Thoracic aorta endothelial cell (primary cell): Measurements from ENCODE around the gene PLD2.

DNA sequence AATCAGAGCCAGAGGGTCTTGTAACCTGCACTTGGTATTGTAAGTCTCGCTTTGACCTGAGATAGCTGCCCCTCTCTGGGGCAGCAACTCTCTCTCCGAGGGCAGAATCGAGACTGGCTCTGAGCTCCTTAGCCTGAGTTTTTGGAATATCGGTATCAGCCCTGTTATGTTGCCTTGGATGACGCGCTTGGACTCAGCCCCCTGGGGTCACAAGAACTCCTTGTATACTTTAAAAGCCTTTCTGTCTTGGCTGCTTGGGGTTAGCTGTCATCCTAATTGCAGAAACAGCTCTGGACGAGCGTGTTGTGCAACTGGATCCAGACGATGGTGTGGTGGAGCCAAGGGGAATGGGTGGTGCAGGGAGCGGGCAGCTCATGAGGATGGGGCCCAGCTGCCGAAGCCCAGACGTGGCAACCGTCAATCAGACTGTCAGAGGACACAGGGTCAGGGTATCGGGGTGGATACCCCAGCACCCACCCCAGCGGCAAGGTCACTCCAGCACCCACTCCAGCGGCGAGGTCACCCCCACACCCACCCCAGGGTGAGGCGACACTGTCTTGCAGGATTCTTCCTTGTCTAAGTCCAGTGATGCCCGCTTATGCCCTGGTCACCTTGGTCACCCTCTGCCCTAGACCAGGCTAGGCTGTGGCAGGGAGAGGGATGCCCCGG is 14.8 kb downstream of the SMTNL2 start:
- CAGE, long polyA plus RNA, result no peak

GRCh38 chr17:4641782-4642077 is 252 bp upstream of the ALOX15 start:
- CAGE, long polyA plus RNA, result no peak

DNA sequence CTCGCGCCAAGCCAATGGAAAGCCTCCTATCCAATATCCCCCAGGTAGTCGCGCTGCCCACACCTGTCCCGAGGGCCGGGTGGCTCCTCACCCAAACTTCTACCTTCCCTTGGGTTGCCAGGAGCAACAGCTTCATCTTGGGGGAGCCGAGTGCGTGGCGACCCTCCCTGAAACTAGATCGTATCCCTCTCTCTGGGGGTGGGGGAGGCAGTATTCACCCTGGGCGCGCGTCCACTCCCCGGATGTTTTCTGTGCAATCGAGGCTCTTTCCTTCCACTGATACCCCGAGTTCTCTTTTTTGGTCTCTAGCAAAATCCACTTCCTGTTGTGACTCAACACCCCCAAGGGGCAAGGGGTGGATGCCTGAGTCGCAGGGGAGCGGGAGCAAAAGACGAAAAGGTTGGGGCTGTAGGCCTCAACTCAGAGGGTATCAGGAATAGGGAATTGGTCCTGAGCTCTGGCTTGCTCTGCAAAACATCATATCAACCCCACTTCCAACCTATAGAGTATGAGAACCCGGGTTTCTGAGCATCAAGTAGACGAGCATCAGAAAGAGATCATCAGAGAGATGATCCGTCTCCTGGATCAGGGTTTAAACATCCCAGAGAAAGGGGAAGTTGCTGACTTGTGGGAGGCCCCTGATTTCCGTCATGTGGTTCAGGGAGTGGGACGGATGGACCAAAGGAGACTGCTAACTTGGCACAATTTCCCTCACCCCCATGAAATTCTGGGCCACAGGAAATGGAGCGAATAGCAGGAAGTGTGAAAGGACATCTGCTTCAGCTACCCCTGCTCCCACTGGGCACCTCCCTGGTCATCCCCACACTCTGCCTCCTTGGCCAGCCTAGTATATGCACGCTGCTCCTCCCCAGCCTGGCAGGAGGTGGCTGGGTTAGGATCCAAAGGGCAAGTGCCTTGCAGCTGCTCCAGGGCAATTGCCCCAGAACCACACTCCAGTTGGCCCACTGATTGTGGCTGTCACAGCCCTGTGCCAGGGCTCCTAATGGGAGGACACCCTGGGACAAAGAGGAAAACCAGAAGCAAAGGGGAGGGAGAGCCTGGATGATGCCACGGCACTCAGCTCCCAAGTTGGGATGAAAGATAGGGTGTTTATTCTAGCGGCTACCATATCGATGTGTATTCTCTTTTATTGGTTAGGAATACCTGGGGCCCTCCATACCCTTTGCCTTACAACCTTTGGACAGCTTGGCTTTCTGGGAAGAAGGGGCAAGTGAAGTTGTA is 1.1 kb downstream of the ARRB2 start:
- CAGE, long polyA plus RNA, result no peak

DNA sequence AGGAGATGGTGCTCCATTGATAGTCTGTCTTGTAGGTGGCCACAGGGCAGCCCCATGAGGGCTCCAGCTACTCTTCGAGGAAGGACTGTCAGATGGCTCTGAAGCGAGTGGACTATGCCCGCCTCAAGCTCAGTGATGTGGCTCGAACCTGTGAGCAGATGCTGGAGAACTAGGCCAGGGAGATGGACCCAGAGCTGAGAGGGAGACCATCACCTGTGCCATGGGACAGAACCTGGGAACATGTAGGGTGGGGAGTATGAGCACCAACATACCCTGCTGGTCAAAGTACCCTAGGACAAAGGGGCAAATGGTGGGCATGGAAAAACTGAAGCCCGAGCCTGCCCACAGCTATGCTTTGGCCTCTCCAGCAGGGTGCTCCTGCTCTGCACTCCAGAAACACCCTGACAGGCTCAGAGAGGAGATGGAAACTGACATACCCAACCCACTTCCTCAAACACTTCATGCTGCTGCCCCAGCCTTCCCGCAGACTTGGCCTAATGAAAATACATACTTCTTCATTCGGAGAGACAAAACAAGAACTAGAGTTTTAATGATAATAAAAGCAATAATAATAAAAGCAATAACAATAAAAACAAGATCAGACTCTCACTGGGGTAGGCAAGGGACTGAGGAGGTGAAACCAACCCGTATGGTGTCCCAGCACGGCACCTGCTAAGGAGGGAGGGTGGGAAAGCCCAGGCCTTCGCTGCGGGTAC is 1.9 kb downstream of the MED11 start:
- CAGE, long polyA plus RNA, result no peak

GRCh38 chr17:4741578-4742263 is 2.0 kb upstream of the CXCL16 start:
- CAGE, long polyA plus RNA, result no peak

- CAGE, long polyA plus RNA, result no peak
Measured at GRCh38 chr17:4759774-4760238, 11.9 kb upstream of the TM4SF5 start.

DNA sequence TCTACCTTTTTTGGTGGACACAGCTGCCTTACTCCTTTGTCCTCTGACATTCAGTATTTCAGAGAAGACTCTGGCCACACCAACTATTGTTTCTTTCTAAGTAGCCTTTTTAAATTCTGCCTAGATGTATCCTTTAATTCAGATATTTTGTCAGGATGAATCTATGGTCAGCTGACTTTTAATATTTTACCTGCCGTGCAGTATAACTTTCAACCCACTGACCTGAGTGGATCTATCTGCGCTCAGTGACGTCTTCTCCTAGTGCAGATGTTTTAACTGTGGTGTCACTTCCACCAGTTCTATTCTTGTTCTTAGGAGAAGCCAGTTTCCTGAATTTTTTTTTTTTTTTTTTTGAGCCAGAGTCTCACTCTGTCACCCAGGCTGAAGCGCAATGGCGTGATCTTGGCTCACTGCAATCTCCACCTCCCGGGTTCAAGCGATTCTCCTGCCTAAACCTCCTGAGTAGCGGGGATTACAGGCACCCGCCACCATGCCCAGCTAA is 5.0 kb upstream of the TM4SF5 start:
- CAGE, long polyA plus RNA, result no peak

GRCh38 chr17:4806782-4807780 is at the start of gene PLD2:
Gene PLD2 (plus strand): TSS chr17:4807152.
- CAGE, long polyA plus RNA, result no peak

- CAGE, long polyA plus RNA, result no peak
Measured at GRCh38 chr17:4834713-4835321, 1.7 kb downstream of the MINK1 start.

GRCh38 chr17:4913827-4914640 is 11.1 kb upstream of the CHRNE start:
- CAGE, long polyA plus RNA, result no peak

GRCh38 chr17:4938538-4939051 is 1.3 kb downstream of the SLC25A11 start:
- CAGE, long polyA plus RNA, result no peak

GRCh38 chr17:4949993-4950891 is 677 bp upstream of the ENO3 start:
- CAGE, long polyA plus RNA, result no peak

DNA sequence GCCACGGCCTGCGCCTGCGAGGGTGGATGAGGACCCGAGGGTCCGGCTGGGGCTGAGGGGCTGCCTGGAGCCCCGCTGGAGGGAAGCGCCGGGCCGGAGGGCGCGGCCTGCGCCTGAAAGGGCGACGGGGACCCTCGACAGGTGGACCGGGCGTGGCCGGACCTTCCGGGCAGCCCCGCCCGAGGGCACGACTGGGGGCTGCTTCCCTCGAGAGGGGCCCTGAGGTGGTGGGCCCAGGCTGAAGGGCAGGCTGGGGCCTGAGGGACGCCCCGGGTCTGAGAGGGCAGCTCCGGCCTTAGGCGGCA is 300 bp downstream of the INCA1 start:
- CAGE, long polyA plus RNA, result no peak

GRCh38 chr17:5020244-5020948 is 14.8 kb downstream of the SLC52A1 start:
- CAGE, long polyA plus RNA, result no peak

GRCh38 chr17:5120867-5121404 is 5.1 kb downstream of the USP6 start:
- CAGE, long polyA plus RNA, result no peak

GRCh38 chr17:5181625-5182436 is 9.8 kb downstream of the ZNF594 start:
- CAGE, long polyA plus RNA, result no peak

GRCh38 chr17:5210023-5210469 is 18.4 kb upstream of the ZNF594 start:
- CAGE, long polyA plus RNA, result no peak

DNA sequence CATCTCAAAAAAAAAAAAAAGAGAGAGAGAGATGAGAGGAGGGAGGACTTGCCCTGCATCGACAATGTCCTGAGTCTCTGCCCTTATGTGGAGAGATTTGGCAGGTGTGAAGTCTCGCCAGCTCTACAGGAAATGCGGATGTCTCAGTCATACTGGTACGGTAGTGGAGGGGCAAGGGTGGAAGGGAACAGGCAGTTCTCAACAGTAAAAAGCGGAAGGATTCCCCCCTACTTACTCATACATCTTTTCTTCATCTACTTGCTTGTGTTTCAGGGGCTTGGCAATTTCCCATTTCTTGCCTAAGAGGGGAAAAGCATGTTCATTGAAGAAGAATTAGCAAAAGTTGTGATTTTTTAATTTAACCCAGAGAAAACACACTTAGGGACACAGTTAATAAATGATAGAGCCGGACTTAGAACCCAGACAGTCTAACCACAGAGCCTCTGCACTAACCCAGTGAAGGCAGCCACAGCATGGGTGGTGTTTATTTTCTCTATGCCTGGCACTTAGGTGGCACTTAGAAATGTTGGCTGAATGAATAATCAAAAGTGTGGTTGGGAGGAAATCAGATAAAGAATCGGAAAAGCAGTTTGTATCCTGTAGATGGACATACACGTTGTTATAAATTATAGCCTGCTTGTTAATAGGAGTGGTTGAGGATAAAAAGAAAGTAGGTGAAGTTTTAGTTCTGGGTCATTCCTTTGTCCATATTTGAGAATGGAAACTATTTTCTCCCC is 13.4 kb downstream of the SCIMP start:
- CAGE, long polyA plus RNA, result no peak

DNA sequence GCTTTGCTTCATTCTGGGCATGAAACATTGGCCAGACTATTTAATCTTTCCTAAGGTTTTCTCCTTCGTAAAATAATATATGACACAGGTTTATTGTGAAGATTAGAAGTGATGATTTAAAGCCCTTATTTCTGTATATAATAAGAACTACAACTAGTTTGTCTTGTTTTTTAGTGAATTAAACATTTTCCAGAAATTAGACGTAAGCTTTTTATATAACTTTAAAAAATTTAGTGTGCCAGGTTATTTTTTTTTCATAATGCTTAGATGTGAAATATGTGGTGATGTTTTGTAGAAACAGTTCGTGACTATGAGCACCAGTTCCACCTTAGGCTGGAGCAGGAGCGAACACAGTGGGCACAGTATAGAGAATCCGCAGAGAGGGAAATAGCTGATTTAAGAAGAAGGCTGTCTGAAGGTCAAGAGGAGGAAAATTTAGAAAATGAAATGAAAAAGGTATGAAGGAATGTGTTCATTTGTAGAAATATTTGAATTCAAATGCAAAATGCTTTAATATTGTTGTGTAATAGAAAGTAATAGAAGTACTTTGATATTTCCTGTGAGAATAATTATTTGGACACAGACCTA is 52.9 kb downstream of the RABEP1 start:
- CAGE, long polyA plus RNA, result no peak

DNA sequence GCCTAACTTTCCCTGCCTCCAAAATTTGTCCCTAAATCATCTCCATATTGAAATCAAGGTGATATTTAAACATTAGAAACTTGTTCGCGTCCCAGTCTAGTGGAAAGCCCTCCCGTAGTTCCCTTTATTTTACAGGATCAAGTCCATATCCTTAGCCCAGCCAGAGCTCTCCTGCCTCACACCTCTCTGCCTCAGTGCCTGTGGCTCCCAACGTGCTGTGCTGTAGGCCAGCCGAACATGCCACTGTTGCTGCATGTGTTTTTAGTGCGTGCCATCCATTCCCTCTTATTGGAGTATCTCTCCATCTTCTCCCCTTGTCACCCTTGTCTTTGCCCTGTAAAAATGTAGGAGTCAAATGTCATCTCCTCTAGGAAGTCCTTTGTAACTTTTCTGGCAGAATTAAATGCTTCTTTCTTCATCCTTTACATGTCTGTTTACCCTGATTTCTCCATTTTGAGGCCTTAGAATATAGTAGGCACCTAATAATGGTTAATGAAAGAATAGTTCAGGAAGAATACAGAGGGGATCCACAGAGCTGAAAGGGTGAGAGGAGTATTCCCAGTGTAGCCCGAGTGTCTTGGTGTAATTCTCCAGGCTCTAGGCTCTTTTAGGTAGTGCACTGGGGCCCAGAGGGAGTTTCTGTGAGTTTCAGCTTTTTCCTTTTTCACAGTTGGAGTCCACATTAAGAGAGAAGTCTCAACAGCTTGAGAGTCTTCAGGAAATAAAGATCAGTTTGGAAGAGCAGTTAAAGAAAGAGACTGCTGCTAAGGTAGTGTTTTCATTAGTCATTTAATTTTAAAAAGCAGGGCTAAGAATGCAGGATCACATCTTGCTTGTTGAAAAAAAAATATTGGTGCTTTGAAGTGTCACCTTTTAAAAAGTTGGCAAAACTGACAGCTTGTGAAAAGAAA is 39.5 kb downstream of the NUP88 start:
- CAGE, long polyA plus RNA, result no peak